Endodermal cell (in vitro differentiated cells): ENCODE results near the genes SLC37A2, FEZ1, EI24, HYLS1 and DCPS.

DNA sequence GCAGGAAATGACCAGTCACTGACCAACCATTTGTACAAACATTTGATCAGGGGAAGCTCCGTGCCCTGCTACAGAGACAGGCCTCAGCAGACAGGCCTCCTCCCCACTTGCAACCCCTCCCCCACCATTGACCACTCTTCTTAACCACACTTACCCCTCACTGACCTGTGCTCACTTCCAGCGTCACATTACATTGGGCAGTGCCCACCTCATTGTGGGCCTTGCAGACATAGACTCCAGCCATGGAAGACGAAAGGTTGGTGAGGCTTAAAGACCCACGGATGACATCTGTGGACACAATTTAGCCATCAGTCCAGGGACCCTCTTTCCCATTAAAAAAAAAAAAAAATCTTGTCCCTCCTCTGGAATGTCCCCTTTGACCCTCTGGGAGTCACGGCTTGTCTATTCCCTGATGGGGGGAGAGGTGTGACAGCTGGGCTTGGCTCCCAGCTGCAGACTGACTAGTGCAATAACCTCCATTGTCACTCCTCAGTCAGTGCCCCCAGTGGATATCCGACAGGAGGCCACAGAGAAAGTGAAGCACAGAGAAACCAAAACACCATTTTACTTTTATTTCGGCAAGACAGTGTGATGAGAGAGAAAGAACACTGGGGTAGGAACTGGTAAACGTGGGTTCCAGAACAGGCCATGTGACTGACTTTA lies 2.6 kb upstream of the VSIG2 start:
- PRO-cap: no peak

DNA sequence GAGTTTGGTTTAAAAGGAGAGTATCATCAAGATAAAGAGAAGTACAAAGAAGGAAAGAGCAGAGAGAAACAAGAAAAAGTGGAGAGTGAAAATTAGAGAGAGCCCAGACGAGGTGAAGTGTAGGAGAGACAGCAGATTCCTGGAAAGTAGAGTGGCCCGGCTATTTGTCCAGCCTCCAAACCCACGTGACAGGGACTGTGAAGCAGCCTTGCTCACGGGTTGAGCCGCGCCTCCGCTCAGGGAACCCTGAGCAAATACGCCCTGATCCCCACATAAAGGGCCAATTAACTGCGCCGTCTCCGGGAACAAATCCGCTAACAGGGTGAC lies 2.2 kb upstream of the ROBO3 start:
- PRO-cap: no peak

- PRO-cap: unidirectional peak, plus-strand start at chr11:125063104
Measured at GRCh38 chr11:125062470-125063521, at the start of gene SLC37A2. Gene SLC37A2 (plus strand): TSS chr11:125063305.

GRCh38 chr11:125375860-125376810 lies 119.9 kb downstream of the FEZ1 start:
- PRO-cap: no peak

DNA sequence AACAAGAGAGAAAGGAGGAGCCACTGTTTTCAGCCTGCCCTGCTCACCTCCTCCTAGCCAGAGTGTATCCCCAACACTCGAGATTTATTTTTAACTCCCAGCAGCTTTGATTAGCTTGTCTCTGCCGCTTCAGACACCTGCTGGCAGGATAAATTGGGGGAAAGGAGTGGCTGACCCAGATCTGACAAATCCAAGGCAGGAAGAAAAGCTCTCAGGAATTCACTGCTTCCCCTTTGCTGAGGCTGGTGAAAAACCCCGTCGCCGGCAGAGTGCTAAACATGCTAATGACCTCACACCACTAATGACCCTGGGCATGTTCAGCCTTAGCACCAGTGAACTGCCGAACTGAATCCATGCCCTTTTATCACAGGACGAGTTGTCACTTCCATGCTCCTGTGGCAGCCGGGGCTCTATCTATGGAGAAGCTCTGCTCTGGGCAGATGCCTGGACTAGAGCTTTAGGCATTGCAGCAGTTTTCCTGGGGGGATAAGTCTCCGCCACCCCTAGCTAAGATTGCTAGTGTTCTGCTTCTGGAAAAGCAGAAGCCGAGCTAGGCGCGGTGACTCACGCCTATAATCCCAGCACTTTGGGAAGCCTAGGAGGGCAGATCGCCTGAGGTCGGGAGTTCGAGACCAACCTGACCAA lies 52.2 kb downstream of the FEZ1 start:
- PRO-cap: unidirectional peak, plus-strand start at position 293 of the sequence

DNA sequence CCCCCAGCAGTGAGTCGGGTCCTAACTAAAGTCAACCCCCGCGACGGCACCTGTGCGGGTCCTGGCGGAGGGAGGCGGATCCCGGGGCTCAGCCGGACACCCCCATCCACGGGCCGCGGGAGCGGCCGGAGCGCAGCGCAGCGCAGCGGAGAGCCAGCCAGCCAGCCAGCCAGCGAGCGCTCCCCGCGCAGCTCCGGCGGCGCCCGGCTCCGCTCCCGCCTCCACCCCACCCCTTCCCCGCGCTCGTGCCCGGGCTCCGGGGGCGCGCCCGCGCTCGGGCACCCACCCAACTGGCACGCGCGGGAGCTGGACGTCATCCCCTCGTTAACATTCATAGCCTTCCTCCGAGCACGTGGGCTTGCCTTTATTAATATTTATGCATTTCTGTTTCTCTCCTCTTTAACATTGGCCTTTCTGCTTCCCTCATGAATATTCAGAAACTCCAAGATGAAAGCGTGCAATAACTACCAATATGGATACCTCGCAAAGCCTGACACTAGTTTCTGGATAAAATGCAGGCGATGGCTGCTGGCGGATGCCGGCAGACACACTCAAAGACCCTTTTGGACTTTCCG lies at the start of gene FEZ1:
FEZ1 (minus strand) TSS at position 195 of the 575 bp plus-strand sequence.
- PRO-cap: no peak

DNA sequence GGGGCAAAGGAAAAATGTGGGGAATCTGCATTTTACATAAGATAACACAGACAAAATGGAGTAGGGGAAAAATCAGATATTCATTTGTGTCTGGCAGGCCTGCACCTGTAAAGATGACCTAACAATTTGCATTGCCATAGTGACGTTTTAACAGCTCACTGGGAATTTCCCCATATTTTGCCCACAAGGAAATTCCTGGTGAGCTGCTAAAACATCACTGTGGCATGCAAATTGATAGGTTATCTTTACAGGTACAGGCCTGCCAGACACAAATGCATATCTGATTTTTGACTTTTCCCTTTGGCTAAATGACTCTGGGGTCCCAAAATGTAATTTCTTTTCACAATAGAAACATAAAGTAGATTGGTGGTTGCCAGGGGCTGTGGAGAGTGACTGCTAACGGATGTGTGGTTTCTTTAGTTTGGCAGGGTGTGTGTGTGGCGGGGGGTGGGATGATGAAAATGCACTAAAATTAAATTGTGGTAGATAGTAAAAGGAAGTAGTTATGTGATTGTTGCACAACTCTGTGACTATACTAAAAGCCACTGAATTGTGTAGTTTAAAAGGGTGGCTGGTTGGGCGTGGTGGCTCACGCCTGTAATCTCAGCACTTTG lies 18.3 kb upstream of the FEZ1 start:
- PRO-cap: no peak

DNA sequence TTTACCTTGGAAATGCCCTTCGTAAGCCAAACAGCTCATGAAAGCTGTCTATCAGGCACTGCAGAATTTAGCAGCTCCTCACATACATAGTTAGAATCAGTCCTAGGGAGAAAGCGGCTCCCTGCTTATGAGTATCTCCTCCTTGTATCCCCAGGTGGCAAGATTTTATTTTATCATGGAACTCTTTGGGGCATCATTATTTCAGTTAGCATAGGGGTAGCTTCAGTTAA lies 4.8 kb upstream of the EI24 start:
- PRO-cap: no peak

DNA sequence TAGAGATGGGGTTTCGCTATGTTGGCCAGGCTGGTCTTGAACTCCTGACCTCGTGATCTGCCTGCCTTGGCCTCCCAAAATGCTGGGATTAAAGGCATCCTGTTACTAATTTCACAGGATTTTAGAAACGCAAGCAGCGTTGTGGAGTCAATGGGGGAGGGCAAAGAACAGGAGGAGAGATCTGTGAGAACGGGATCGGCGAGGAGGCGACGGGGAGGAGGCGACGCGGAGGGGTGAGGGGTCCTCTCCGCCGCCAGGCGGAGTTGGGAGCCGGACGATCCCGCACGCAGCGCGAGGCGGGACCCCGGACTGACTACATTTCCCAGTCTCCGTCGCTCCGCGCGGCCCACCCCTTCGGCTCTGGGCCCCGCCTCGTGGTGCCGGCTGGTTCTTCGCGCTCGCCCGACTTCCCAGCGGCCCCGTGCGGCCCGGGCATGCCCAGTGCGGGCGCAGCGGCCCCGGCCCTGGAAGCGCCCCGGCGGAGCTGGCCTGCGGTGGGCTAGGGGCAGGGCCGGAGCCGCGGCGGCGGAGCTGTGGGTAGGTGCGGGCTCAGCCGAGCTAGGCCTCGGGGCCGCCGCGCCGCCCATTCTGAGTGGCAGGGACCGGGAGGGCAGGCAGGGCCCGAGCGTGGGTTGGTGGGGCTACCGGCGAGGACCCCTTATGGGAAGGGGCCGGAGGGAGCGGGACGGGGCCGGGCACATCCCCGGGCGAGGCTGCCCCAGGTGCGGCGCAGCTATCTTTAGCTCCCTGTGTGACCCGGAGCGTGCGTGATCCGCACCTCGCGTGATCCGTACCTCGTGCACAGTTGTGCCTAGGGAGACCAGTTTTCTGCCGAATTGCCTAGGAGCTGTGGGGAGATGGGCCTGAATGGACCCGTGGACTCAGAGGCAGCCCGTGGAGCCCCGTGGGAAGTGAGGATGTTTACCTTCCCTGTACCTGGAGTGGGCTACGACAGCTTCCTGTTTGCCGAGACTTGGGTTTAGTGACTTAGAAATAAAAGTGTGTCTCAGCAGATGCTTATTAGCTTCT lies at the start of gene EI24:
EI24 (plus strand) TSS at position 441 of the 1,029 bp plus-strand sequence.
- PRO-cap: bidirectional peak, plus-strand start at position 441 of the sequence, minus-strand start at position 162 of the sequence

GRCh38 chr11:125887400-125888532 lies at the start of gene HYLS1:
Gene HYLS1 (plus strand): TSS chr11:125887668.
- PRO-cap: bidirectional peak, plus-strand start at chr11:125887700, minus-strand start at chr11:125887503; bidirectional peak, plus-strand start at chr11:125887965, minus-strand start at chr11:125887928; bidirectional peak, plus-strand start at chr11:125888209, minus-strand start at chr11:125888238

DNA sequence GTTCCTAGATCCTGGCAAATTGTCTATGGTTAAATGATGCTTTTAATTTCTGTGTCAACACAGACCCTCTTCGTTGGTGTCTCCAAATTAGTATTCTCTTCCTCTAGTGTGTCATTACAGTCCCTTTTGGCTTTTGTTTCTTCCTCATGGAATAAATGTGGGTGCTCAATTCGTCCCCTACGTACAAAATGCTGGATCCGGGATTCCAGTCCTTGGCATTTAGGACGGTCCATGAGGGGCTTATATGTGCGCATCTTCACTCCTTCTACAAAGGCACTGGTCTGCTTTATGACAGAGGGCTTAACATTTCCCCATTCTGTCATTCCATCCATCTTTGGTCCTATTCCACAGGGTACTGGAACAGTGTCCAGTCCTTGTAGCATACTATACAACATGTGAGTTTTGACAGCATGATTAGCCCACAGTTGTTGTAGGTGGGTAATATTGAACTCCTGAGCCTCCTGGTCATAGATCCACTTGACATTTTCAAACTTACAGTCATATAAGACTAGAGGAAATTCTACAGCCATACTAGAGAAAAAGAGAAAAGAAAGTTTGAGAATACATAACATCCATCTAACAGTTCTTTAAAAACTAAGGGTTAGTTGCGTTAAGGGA lies 6.4 kb downstream of the HYLS1 start:
- PRO-cap: no peak

GRCh38 chr11:126063122-126063916 lies 653 bp upstream of the CDON start:
- PRO-cap: no peak

GRCh38 chr11:126214762-126215299 lies 3.2 kb downstream of the FAM118B start:
- PRO-cap: no peak

GRCh38 chr11:126290305-126291069 lies 7.6 kb downstream of the TIRAP start:
- PRO-cap: no peak

GRCh38 chr11:126303593-126304672 lies at the start of gene DCPS:
Gene DCPS (plus strand): TSS chr11:126304060.
- PRO-cap: unidirectional peak, plus-strand start at chr11:126303714; bidirectional peak, plus-strand start at chr11:126304086, minus-strand start at chr11:126303973; bidirectional peak, plus-strand start at chr11:126304418, minus-strand start at chr11:126304318

- PRO-cap: no peak
Measured at GRCh38 chr11:126922524-126923139, 77.9 kb downstream of the KIRREL3 start.

DNA sequence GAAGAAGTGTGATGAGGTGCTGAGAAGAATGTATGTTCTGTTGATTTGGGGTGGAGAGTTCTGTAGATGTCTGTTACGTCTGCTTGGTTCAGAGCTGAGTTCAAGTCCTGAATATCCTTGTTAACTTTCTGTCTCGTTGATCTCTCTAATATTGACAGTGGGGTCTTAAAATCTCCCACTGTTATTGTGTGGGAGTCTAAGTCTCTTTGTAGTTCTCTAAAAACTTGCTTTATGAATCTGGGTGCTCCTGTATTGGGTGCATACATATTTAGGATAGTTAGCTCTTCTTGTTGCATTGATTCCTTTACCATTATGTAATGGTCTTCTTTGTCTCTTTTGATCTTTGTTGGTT lies 757.5 kb upstream of the KIRREL3 start:
- PRO-cap: no peak

GRCh38 chr11:128039661-128040174 lies 547.6 kb downstream of the ETS1 start:
- PRO-cap: no peak

GRCh38 chr11:128290174-128290852 lies 297.0 kb downstream of the ETS1 start:
- PRO-cap: no peak

- PRO-cap: no peak
Measured at GRCh38 chr11:128299028-128299880, 288.1 kb downstream of the ETS1 start.